ENCODE data around the genes MLNR and KPNA3.

DNA sequence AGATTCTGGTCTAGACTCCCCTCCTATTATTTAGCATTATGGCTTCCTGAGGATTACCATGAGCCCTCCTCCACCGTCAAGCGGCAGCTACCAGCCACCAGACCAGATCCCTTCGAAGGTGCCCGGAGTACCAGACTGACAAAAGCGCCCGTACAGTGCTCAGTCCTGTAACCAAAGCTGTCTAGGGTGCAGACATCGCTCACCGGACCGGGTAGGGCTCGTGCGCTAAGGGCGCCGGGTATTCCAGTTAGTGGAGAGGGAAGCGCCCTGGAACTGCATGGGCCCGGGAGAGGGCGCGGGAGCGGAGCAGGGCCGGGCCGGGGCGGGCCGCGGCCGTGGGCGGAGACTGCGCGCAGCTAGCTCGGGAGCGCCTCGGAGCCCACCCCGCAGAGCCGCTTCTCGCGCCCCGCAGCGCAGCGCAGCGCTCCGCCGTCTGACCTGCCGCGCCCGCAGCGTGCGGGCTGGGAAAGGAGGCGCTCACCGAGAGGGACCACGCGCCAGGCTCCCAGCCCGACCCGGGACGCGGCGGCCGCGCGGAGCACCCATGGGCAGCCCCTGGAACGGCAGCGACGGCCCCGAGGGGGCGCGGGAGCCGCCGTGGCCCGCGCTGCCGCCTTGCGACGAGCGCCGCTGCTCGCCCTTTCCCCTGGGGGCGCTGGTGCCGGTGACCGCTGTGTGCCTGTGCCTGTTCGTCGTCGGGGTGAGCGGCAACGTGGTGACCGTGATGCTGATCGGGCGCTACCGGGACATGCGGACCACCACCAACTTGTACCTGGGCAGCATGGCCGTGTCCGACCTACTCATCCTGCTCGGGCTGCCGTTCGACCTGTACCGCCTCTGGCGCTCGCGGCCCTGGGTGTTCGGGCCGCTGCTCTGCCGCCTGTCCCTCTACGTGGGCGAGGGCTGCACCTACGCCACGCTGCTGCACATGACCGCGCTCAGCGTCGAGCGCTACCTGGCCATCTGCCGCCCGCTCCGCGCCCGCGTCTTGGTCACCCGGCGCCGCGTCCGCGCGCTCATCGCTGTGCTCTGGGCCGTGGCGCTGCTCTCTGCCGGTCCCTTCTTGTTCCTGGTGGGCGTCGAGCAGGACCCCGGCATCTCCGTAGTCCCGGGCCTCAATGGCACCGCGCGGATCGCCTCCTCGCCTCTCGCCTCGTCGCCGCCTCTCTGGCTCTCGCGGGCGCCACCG lies at the start of gene MLNR:
Gene MLNR, plus strand, starts transcription at position 545 of the 1,189 bp plus-strand sequence.
- PRO-cap, result no peak

GRCh38 chr13:49444582-49444977 lies 506 bp downstream of the SETDB2 start:
- PRO-cap, result no peak

- PRO-cap, result unidirectional peak, plus-strand start at chr13:49616539
These were observed 12.2 kb upstream of the ARL11 start for GRCh38 chr13:49615967-49616629.

DNA sequence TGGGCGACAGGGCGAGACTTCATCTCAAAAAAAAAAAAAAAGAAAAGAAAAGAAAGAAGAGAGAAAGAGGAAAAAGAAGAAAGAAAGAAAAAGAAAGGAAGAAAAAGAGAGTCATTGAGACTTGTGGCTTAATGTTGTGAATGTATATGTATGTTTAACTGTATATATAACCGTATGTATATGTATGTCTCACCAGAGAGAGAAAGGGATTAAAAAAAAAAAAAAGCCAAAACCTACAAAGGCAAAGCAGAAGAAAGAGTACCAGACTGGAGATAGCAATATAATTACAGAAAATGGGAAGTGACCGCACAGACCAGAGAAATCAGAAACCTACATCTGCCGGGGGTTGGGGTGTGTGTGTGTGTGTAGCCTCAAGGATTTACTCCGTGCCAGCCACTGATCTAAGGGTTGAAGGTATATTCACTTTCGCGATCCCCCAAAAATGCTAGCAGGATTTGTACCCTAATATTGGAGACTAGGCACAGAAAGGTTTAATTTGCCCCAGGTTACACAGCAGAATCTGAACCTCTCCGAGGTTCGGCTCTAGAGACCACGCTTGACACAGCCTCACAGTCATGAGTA lies 14.7 kb downstream of the ARL11 start:
- PRO-cap, result no peak

DNA sequence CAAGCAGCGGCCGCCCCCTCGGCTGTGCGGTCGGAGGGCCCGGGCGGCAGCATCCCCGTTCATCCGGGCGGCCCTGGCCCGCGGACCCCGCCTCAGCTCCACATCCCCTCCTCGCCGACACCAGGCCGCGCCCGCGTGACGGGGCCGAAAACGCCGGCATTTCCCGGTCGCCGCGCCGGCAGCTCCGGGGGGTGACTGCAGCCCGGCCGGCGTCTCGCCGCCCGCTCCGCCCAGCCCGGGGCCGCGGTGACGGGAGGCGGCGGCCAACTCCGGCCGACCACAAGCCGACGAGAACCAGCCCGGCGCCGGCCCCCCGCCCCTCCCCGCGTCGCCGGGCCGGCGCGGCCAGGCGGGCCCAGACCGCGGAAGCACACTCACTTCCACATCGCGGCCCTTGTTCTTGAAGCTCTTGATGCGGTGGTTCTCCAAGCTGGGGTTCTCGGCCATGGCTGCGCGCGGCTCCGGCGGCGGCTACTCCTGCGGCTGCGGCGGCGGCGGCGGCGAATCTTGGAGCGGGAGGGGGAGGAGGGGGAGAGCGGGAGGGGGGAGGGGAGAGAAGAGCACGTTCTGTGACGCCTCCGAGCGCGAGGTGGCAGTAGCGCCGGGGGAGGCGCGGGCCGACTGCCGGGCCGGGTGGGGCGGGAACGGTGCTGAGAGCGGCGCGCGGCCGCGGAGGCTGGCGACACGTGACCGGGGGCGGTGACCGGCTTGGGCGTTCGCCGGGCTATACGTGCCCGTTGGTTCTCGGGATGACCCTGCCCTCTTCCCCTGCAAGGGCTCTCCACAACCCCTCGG lies at the start of gene KPNA3:
Gene KPNA3, minus strand, starts transcription at position 623 of the 795 bp plus-strand sequence.
- PRO-cap, result bidirectional peak, plus-strand start at position 385 of the sequence, minus-strand start at position 228 of the sequence; bidirectional peak, plus-strand start at position 715 of the sequence, minus-strand start at position 479 of the sequence

DNA sequence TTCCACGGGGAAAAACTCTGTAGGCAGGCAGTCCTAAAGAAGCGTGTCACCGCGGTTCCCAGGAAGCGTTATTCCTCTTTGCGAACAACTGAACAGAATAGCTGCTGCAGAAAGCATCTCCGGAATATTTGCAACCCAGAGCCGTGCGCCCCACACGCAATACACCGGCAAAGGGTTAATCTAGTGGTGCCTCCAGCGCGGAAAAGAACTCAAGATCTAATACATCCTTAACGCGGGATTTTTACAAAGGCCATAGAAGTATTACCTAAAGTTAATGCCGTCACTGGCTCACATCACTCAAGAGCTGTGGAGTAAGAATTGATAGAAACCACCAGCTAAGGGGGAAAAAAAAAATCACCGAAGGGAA lies 65.1 kb downstream of the KCNRG start:
- PRO-cap, result no peak

DNA sequence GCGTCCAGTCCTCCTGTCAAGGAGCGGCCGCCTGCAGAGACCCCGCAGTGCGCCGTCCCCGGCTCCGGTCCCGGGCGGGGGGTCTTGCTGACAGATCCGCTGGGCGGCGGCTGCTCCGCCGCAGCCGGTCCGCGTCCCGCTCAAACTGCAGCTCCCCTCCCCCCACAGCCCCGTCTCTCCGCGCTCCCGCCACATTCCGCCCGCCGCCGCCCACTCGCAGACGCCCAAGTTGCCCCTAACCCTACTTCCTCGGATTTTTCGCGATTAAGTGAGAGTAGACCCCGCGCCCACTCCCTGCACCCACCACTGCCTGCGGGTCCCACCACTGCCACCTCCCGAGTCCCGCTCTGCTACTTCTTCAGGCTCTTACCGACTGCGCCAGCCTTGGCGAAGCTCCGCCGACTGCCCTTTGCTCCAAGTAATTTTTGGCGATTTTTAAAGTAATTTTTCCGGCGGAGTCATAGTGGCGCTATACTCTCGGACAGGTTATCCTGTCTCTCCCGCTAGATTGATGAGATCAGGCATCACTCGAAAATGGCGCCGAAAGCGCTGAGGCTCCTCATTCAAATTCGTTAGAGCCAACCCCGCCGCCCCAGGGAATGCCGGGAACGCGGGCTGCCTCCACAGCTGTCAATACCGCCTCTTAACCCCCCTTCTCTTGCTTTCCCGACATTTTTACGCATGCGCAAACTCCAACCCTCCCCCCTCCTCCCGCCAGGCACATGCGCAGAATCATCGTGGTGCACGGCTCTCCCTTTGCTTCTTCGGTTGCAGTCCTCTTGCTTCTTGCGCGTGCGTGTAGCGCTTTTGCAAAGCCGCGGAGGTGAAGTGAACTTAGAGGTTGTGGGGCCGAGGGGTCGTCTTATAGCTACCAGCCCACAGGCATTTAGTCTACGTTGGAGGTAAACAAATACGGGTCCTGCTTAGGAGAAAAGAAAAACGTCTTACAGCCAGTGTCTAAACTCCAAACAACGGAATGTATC lies 66.5 kb downstream of the KCNRG start:
- PRO-cap, result unidirectional peak, minus-strand start at position 147 of the sequence; bidirectional peak, plus-strand start at position 812 of the sequence, minus-strand start at position 536 of the sequence

GRCh38 chr13:50755858-50756773 lies 87.4 kb downstream of the DLEU7 start:
- PRO-cap, result no peak

DNA sequence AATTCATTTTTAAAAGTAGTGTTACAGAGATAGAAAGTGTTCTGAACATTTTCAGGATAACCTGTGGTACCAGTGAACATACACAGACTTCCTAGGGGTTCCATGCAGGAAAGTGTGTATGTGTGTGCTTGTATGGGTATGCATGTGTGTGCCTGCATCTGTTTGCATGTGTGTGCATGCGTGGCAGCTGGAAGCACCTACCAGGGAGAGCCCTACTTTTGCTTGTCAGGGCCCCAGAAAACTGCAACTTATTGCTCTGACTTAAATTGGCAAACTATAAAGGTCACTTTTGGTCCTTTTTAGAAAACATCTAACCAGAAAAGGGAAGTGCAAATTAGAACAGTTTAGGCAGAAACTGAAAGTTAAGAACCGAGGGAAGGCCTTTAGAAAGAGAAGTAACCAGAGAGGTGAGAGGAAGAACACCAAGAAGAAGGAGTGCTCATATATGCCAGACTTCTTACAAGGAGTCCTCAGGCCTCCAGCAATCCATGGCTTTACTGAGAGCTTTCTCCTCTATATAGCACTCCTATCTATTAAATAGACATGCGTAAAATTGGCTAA lies 32.5 kb downstream of the DLEU7 start:
- PRO-cap, result no peak

DNA sequence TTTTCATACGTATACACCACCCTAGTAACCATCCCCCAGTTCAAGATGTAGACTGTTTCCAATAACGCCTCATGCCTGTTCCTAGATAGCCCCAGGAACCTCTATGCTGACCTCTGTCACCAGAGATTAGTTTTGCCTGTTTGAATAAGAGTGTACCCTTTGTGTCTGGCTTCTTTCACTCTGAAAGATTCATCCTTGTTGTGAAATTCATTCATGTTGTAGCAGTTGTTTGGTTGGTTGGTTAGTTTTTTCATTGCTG lies 1.4 kb downstream of the RNASEH2B start:
- PRO-cap, result no peak

DNA sequence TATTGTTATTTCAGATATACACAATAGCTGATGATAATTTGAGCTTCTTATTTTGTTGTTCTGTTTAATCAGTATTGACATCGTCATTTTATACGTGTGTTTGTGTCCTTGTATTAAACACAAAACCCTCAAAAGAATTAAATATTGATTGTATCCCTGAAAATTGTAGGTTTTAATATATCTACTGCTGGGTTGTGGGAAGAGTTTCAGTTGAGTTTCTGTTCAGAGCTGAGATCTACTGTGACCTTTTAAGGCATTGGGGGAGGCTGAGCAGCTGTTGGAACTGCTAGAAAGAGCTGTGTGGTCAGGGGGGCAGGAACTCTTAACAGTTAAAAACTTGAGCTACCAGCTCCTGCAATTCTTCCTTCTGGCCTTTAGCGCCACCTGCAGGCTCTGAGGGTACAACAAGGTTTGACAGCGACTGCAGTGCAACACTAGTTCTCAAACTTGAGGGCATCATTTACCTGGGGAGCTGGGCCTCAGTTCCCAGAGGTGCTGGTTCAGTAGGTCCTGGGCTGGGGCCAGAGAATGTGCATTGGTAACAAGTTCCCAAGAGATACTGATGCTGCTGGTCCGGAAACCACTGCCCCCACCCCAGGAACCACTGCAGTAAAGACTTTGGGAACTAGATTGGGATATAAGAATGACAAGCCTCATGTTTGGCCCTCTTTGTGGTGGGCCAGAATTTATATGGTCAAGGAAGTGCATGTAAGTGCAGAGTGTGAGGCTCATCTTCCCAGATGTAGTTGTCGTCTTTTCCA lies 2.4 kb downstream of the RNASEH2B start:
- PRO-cap, result no peak

DNA sequence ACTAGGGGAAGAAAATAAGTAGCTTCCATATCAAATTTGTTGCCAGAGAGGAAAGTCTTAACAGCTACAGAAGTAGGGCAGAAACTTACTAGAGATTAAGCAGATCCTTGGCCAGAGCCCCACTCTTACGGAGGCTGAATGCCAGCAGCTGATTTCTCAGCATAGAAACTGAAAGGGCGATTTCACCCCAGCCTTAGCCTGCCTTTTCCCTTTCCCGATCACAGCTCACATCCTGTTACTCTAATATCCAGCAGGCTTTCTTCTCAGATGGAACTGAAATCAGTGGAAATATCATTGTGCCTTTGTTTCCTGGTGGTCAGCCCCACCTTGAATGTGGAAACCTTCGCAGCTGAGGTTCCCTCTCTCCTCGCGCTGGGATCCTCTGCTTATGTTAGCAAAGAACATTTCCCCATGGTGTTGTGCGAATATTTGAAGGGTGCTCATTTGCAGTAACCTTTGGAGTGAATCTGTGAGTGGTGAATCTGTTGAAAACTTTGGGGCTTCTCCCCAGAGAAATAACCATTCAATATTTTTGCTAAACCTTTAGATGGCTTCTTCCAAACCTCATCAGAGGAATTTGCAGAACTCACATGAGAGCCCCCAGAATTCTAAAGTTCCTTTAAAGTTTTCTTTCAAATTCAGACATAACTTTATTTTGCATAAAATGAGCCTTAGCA lies 8.5 kb downstream of the FAM124A start:
- PRO-cap, result bidirectional peak, plus-strand start at position 302 of the sequence, minus-strand start at position 140 of the sequence

DNA sequence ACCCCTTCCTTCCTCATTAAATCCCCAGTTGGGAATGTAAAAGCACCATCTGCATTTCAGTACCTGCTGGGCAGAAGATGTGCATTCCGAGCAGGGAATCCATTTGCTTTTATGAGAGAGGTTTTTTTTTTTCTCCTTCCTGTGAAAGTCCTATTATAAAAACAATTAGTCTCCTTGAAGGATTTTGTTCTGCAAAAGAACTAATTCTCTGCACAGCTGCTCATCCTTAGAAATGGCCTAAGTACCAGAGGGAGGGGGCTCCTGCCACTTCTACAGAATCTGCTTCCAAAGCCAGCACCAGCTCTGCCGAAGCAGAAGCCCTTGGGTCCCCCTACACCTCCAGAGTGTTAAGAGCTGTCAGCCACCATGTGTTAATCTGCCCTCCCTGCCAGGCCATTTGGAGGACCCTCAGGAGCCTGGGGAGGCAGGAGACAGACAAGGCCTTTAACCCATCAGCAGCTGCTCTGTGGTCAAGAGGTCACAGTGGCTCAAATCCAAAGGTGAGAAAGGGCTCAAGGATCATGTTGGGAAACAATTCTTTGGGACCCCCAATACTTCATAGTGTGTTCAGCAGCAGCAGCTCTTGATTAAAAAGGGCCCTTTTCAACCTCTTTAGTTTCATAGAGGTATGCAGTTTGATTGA lies 36.3 kb upstream of the SERPINE3 start:
- PRO-cap, result no peak

- PRO-cap, result no peak
These were observed 46.5 kb downstream of the INTS6 start for GRCh38 chr13:51406155-51406833.

DNA sequence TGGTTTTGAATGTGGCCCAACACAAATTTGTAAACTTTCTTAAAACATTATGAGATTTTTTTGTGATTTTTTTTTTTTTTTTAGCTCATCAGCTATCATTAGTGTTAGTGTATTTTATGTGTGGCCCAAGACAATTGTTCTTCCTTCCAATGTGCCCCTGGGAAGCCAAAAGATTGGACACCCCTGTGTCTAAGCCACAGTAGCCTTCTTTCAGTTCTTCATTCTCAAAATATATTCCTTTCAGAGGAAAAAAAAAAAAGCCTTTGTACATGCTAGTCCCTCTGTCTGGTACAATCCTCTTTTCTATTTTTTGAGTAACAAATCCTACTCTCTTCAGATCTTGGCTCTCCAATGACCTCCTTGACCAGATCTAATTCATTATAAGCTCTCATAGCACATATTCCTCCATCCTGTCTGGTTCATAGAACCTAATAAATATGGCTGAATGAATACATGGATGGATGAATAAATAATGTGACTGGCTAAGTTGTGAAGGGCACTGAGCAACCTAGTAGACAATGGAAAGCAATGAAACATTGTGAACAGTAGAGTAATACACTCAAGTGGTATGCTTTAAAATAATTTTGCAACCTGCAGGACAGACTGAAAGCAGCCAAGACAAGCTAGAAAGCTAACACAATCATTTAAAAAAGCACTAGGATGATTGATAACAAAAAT lies 45.9 kb downstream of the INTS6 start:
- PRO-cap, result no peak

DNA sequence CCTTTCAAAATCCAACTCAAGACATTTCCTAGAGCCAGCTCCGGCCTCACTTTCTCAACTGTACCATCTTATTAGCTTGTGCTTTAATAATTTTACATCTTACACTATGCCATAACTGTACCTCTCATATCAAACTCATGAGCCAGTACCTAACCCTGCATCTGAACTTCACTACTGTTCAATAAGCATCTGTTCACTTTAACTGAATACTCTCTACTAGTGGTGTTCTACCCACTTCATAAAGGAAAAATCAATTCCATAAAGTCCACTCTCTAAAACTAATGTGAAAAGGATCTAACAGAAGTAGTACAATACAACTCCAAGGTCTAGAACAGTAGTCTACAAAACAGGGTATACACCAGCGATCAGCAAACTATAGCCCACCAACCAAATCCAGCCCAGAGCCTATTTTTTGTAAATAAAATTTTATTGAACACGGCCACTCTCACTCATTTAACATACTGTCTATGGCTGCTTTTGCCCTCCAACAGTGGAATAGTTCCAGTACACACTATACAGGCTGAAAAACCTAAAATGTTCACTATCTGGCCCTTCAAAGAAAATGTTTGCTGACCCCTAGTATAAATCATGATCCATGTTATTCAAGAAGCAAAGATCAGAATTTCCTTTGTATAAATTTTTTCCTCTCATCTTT lies 33.2 kb downstream of the INTS6 start:
- PRO-cap, result no peak

DNA sequence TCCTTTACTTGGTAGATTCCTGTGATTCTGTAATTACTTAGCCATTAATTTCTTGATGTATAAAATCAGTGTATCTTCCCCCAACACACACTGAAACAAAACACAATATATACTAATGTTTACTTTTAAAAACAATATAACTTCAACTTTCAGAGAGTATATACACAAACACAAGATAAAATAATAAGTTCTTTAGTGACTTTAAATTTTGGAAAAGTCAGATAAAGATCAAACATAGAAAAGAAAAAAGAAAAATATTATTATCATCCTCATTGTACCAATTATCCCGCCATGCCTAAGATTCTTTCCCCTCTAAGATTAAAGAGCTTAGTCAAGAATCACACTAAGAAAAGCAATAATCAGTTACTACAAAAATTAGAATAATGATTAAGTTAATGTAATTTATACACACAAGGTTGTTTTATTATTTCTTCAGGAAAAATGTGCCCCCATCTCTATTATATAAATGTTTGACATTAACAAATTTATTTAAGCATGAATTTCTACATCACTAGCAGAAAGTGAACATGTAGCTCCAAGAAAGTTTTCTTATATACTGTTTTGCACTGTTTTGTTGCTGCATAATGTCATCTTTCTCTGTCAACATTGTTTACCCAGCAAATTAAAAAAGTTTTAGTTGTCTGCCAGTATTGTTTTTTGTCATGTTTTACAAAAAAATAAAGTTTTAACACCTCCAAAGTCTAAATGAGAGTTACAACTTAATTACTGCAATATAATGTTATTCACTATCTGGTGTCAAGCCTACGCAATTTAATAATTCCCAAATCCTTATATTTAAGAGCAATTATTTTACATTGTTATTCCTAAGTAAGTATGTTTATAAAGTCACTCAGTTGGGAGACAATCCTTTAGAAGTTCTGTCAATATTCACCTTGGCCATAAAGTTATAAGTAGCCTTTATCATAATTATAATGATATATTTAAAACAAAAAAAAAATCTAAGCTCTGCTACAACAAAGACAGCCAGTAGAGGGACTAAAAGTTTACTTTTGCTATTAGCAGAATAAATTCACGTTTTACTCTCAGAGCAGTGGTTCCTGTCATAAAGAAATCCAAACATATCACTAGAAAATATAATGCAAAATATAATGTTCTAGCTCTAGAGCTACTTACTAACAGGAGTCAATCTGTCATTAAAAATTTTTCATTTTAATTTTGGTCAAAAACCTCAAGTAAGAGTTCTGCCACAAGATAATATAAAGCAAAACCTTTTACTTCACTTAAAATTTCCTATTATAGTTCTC lies 18.2 kb downstream of the INTS6 start:
- PRO-cap, result no peak

- PRO-cap, result no peak
These were observed 5.8 kb downstream of the INTS6 start for GRCh38 chr13:51446954-51447544.

GRCh38 chr13:51451866-51451981 lies 1.1 kb downstream of the INTS6 start:
- PRO-cap, result unidirectional peak, plus-strand start at chr13:51451953

- PRO-cap, result unidirectional peak, plus-strand start at chr13:51452038; unidirectional peak, minus-strand start at chr13:51452281
These were observed 836 bp downstream of the INTS6 start for GRCh38 chr13:51451982-51452417.

Measured in cardiac septum (tissue), 1 donor.